M059J (cell line): ENCODE measurements around a stretch of chr12.

DNA sequence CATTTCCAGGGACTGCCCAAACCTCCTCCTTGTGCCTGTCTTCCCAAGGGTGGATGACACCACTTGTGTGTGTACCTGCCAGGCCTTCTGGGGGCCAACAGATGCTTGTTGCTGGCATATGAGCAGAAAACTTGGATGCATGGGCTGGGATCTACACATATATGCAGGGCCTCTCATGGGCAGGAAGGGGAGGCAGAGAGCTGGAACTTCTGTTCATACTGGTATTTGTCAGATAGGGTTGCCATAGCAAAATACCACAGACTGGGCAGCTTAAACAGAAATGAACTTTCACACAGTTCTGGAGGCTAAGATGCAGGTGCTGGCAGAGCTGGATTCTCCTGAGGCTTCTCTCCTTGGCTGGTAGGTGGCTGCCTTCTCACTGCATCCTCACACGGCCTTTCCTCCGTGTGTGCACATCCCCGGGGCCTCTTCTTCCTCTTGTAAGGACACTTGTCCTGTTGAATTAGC is 121.8 kb downstream of the SUDS3 start:
- RAMPAGE, long total RNA = no peak

DNA sequence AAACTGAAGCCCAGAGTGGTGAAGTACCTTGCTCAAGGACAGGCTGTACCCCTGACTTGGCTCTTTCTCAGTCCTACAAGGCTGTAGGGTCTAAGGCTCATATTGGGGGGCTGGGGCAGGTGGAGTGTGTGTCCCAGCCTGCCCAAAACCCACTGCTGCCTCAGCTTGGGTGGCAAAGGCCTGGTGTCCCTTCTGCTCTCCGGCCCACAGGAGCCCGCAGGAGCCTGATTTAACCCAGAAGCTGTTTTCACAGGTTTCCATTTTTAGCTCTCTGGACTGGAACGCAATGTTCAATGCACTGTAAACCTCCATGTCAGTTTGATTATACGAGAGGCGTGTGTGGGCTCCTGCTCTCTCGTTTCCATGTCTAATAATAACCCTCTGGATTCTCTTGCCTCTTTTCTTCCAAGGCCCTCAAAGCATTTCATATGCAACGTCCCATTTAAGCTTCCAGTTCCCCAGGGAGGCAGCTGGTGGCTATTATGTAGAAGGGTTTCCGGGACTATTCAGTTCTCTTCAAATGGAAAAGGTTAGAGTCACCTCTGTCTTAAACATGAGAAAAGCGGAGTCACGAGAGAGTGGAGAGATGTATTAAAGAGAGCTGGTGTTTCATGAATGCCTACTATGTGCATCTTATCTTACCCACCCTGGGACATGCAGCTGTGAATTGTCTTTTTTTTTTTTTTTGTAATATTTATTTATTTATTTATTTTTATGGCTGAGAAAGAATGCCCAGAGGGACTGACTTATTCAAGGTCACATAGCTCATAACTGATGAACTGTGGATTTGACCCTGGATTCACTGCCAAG is 161.2 kb downstream of the SUDS3 start:
- RAMPAGE, long total RNA = no peak

DNA sequence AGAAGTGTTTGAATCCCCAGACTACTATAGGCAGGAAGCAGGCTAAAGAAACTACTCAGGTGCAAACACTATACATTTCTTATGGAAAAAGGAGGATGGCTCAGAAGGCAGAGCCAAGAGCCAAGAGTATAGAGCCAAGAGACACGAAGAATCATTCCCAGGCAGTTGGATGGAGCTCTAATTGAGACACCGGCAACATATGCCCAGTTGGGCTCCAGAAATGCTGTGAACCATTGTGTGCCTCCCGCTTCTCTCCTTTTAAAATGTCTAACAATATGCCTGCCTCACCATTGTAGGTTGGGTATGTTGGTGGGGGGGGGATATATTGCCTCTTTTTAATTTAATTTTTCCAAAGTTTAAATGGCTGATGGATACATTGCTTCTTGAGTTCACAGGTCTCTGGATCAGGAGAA is 172.0 kb downstream of the SUDS3 start:
- RAMPAGE, long total RNA = no peak

DNA sequence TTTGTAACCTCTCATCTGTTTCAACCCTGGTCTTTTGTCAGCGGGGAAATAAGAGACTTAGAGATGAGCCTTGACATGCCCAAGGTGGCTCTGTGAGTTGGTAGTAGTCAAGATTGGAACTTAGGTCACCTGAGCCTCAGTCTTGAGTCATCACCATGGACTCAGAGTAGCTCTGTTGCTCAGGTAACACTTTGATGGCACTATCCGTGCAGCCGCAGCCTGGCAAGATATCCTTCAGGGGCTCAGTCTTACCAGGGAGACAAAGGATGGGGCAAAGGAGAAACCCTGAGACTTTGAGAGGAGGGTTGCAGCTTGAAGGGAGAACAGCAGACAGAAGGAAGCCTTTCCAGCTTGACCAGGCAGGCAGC is 62.6 kb upstream of the HSPB8 start:
- RAMPAGE, long total RNA = no peak

DNA sequence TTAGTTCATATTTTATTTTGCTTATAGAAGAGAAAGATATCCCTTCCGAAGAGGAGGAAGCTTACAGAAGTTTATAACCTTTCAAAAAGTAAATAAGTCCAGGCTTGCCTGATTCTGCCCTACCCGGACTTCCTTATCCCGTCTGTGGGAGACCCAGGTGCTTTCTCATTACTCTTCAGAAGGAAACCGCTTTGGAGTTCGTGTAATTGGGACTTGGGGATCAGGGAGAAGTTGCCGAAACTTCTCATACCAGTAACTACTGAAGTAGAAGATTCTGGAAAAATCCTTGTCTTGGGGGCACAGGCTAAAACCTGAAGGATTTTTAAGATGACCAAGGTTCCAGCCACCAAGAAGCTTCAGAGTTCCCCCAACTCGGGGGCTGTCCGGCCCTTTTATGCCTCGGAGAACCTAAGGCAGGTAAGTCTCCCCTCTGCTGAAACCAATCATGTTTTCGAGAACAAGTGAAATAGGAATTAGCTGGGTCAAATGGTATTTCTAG is 370 bp downstream of the CCDC60 start:
- RAMPAGE, long total RNA = no peak

GRCh38 chr12:119365534-119366111 is 31.1 kb downstream of the CCDC60 start:
- RAMPAGE, long total RNA = no peak

DNA sequence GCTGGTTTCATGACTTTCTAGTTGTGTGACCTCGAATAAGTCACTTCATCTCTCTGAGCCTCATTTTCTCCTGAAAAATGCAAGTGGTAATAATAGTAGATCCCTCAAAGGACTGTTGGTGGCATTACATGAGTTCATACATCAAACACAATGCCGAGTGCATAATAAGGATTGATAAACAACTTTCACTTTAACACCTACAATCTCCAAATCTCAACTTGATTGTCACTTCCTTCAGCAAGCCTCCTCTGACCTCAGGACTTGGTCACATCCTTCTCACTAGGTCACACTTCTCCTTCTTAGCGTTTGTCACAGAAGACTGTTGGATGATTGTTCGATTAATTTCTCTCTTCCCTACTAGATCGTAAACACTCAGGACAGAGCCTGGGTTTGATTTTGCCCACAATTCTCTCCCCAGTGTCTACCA is 7.9 kb upstream of the PRKAB1 start:
- RAMPAGE, long total RNA = no peak

DNA sequence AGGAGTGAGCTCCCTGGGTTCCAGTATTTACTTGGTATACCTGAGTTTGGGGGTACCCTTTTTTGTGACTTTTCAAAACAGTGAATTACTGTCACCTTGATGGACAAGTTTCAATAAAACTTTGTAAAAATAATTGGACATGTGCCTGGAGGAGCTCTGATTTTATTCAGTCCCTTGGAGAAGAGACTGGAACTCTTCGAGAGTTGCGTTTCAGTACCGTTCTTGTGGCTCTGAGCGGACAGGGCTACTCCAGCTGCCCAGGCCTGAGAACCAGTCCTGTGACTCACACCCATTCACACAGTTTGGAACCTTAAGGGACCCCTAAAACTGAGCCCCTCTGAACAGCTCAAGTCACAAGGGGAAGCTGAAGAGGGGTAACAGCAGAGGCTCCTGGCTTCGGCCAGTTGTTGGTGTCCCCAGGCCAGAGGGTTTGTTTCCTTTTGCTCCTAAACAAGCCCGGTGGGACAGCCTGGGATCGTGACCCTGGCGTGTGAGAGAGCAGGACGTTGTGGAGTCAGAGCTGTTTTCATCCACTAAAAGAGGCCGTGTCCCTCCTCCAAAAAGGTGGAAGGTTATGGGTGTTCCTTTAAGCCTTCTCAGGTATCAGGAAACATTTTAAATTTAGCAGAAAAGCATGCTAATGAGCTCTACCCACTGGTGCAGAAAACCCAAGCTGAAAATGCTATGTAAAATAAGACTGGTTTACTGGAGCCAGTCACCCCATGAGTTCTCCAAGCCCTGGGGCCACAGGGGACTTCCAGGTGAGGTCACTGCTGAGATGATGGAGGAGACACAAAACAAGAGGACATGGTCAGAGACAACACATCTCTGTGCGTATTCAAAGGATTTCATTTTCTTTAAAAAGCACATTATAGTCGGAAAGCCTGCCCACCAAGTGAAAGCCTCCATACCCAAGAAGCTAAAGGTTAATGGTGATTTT is 13.8 kb downstream of the PRKAB1 start:
- RAMPAGE, long total RNA = no peak

GRCh38 chr12:119704384-119704797 is 36.5 kb downstream of the PRKAB1 start:
- RAMPAGE, long total RNA = no peak

- RAMPAGE, long total RNA = no peak
These were observed 43.2 kb downstream of the PRKAB1 start for GRCh38 chr12:119710800-119711896.

- RAMPAGE, long total RNA = no peak
These were observed 8.2 kb downstream of the CIT start for GRCh38 chr12:119868816-119869434.

GRCh38 chr12:120110744-120111321 is 5.7 kb downstream of the RAB35 start:
- RAMPAGE, long total RNA = no peak

- RAMPAGE, long total RNA = no peak
These were observed 2.0 kb upstream of the RAB35 start for GRCh38 chr12:120118212-120119324.

GRCh38 chr12:120183305-120183753 is 11.2 kb downstream of the GCN1 start:
- RAMPAGE, long total RNA = no peak

DNA sequence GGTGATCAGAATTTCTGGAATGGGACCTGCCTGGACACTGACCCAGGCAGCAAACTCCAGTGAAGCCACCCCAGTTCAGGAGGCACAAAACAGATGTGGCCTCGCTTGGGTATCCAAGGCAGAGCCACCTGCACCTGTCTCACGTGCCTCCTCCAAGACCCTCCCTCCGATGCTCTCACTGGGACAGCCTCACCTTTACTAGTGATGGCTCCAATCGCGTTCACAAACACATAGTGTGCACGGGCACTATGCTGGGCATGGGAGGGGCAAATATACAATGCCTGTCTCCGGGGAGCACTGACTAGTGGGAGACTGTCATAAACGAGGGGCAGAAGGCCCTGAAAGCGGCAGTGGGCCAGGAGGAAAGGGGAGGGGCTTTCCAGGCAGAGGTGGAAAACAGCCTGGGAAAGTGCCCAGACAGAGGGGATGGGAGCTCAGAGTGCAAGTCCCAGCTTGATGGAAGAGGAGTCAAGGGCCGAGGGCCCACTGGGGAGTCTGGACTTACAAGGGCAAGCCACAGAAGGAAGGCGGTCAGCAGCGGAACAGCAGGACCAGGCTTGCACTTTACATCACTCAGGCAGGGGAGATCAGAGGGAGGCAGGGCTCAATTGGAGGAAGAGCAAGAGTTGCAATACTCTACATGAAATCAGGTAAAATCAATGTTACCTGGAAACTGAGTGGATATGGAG is 24.1 kb downstream of the PXN start:
- RAMPAGE, long total RNA = no peak

DNA sequence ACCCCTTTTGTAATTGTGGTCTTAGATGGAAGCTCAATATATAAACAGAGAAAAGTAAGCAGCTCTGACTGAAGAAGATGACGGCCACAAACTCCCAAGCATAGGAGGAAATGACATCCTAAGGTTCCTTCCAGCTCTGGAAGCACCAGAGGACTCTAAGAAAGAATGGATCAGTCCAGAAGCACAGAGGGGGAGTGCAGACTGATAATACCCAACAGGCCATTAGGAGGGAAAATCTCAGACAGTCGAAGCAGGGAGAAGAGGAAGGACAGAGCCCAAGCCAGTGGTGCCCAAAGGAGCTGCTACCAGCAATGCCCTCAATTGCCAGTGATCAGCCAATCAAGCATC is 16.4 kb downstream of the PXN start:
- RAMPAGE, long total RNA = no peak

GRCh38 chr12:120253353-120253848 is 12.1 kb downstream of the PXN start:
- RAMPAGE, long total RNA = no peak

DNA sequence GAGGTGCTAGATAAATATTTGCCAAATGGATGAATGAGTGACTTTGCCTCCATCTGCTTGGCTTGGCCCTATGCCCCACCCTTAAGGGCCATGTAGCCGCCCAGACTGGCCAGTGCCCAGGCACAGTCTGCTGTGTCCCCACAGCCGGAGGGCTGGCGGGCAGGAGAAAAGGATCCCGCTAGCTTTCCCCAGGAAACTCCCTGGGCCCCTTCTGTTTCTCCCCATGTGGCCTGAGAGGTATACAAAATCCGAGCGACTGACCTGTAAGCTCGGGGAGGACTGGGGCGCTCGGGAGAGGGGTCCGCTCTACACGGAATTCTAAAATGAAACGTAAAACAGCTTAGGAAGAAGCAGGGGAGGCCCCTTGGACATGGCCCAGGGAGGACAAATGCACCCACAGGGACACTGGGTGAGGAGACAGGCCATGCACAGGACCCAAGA is 17.9 kb downstream of the MSI1 start:
- RAMPAGE, long total RNA = no peak

DNA sequence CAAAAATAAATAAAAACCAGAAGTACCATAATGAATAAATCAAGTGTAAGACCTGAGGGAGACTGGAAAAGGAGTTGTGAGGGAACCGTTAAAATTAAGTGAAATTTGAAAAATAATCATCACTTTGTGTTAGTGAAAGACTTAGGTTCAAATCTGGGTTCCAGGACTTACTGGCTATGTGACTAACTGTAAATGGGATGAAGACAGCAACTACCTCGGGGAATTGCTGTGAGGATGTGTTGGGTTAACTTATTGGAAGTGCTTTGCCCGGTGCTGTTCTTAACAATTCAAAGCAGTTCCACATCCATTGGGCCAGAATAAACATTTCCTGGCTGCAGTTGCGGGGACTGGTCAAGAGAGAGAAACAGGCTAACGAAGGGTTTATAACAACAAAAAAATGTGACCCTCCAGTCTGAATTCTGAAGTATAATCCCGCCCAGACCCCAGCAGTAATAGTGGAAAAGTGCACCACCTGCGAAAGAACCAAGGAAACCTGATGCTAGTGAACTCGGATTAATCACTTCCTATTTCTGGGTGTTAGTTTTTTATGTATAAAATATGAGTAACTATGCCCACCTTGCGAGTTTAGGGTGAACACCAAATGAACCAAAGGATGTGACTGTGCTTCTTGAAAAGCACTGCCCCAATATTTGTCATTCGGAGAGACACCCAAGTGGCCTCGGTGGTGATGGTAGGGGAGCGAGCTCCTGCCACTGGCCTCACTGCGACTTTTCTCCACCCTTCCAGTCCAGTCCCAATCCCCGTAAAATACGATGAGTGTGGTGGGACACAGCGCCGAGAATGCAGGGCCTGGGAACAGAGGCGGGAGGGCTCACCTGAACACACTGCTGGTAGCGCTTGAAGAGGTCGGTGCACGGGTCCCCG is 552 bp downstream of the TRIAP1 start:
- RAMPAGE, long total RNA = no peak

DNA sequence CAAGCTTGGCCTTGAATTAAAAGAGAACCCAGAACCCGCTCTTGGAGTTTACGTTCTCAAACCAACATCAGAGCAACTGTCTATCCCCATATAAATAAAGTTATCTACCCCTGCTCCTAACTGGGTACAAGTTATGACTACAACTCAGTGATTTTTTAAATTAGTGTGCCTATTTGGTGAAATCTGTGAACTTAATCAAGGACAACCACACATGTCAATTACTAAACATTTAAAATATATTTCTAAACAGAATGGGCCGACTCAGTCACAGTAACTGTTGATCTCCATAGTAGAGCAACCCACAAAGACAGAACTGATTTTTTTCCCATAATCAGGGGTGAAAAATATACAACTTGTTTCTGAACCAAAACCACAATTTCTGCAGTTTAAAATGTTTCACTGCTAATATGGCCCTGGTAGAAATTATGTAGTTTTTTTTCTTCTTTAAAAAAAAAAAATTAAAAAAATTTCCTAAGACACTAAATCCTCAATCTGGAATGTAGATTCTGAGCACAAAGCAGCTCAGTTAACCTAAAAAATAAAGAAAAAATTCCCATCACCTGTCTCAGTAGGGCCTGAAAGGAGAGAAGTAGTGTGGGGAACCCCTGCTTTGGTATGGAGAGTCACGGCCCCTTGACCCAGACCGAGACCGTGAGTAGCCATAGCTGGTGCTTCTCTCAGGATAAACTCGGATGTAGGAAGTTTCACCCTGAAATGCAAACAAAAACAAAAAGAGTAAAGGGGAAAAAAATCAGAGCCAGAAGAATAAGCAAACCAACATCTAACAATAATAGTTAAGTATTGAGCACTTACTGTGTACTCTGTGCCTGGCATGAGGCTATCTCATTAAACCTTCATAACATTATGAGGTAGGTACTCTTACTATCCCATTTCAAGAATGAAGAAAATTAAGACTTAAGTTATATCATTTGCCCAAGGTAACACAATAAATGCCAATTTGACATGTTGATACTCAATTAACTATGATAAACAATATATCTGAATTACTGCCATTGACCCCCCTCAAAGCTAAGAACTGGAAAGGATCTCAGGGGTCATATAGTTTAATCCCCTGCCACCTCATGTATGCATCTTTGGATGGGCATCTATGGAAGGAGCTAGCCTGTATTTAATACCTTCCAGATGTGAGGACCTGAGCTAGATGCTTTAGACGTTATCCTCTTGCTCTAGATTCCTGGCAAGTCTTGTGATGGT is 7.7 kb downstream of the SRSF9 start:
- RAMPAGE, long total RNA = no peak